Mesenchymal stem cell of the bone marrow (primary cell): ENCODE measurements around a stretch of chr4.

- CAGE, long polyA plus RNA = no peak
Measured at GRCh38 chr4:26319908-26320108, 1.0 kb upstream of the RBPJ start.

DNA sequence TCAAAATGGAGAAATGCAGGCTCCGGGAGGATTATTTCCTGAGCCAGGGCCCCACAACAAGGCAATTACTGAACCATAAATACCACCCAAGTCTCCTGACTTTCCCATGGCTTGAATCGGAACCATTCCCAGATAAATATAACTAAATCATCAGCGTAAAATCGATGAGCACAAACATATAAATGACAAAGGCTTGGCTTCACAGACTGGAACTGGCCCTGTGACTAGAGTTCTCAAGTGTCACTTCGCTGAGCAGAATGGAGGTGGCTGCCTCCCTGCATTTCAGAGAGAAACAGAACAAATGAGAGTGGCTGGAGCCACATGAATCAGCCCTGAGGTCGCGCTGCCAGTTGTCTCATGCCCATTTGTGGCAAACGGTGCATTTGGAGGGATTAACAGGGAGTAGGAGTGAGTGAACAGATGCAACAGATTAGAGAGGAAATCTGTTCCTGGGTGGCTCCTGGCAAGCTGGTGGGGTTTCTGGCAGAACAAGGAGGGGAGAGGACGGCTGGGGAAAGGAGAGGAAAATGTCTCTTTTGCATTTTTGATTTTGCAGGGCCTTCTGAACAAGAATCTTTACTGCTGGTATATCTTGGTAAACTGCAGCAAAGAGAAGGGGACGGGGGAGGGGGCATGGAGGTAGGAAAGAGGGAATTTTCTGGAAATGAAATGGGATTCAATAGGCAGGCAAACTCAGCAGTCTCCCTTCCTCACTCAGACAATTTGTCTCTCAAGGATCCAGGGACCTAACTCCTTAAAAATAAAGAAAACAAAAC, 57.2 kb upstream of the STIM2 start:
- CAGE, long polyA plus RNA = no peak

DNA sequence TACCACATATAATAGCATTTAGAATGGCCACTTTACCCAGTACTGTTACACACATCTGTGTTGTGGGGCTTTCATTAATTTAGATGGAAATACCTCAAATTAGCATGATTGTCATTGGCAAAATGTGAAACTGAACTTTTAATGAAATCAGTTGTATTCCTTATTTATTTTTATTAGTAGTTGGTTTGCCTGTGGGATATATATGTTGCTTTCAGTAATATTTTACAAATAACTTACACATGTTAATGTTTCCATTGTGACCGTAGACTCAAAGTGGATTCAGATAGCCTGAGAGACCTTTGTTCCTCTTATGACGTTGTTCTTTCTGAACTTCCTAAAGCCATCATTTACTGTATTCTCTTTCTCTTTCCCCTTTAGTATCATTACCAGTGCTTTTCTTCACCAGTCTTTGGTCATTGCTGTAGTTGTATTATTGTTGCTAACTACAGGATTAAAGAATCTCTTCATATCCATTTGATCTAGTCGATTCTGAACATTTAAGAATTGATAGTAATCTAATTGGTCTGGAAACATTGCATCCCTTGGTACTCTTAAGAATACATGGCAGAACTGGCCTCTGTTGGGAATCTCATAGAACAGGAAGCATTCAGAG, 4.2 kb downstream of the STIM2 start:
- CAGE, long polyA plus RNA = no peak

DNA sequence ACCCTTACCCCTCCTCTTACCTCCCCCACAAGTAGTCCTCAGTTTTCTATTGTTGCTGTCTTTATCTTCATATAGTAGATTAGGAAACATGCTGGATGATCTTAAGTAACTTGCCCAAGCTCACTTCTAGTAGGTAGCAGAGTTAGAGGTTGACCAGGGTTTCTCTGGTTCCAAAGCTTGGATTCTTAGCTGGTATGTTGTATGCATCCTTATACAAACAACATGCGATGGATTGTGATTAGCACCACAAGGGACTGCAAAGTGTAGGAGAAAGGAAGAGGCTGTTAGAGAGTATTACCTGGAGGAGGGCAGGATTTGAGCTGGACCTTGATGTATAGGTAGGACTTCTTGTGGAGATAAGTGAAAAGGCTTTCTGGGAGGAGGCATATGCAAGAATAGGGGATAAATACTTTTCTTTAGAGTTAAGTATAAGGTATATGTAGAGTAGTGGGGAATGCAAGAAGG, 5.6 kb downstream of the STIM2 start:
- CAGE, long polyA plus RNA = no peak

DNA sequence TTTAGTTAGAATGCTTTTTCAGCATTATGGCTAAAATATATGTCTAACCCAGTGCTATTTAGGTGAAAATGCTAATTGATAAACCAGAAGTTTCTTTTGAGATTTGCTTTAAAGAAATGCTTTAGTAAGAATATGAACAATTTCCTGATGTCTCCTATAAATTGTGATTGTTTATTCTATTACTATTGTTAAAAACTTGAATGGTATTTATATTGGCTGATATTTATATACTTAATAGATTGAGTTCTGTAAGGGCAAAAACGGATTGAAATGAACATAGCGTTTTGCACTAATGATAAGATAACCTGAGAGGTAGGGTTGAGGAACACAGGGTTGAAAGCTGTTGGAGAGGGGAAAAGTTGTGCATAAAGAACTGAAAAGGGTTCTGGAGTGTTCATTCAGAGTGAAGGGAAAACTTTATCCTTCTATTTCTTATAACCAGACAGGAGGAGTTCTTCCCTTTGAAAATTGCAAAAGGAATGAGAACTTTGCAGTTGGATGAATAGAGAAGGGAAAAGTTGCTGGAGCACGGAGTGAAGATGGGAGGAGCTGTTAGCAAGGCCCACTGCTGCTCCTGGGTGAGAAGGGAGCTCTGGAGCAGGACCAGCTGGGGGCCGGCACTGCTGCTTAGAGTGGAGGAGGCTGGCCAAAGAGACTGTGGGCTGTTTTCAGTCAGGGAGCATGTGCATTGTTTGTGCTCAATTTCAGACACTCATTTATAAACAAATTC, 163.9 kb downstream of the STIM2 start:
- CAGE, long polyA plus RNA = no peak

DNA sequence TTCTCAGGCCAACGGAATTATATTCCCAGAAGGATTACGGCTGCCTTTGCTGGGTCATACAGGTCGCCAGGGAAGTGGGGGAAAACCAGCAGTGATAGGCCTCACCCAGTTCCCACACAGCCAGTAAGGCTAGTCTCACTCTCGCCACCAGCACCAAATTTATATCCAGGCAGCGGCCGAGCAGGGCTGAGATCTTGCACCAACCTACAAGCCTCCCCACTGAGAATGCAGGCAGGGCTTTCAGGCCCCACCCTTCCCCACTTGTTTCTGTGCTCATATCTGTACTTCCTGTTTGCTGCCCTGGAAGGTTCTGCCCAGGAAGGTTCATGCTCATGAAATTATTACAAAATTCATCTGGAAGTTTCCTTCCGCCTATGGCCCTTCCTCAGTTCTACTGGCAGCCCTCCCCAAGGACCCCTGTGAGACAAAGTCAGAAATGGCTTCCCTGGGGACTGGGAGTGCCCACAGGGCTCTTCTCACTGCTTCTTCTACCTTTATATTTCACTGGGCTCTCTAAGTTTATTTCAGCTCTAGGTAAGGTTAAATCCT, 179.8 kb downstream of the STIM2 start:
- CAGE, long polyA plus RNA = no peak

DNA sequence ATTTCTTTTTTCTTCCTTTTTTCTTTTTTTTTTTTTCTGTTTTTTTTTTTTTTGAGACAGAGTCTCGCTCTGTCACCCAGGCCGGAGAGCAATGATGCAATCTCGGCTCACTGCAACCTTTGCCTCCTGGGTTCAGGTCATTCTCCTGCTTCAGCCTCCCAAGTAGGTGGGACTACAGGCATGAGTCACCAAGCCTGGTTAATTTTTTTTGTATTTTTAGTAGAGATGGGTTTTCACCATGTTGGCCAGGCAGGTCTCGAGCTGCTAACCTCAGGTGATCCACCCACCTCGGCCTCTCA, 835.6 kb downstream of the STIM2 start:
- CAGE, long polyA plus RNA = no peak

DNA sequence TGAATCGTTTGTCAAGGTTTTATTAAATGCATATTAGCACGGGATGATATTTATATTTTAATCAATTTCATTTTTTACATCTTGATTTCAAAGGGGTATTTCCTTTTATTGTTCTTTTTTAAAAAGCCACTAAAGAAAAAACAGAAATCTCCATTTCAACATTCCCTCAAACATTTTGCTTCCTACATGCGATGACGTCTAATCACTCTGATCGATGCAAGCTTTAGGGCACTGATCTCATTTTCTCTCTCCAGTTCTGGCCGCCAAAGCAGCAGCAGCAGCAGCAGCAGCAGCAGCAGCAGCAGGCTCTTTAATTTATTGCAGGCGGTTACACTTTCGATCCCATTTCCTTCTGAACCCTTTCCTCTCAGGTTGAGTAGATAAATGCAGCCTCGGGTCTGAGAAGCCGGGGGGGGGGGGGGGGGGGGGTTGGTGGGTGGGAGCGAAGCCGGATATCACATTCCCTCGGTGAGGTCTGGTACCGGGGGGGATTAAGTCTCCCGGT, 3.5 kb upstream of the PCDH7 start:
- CAGE, long polyA plus RNA = no peak

DNA sequence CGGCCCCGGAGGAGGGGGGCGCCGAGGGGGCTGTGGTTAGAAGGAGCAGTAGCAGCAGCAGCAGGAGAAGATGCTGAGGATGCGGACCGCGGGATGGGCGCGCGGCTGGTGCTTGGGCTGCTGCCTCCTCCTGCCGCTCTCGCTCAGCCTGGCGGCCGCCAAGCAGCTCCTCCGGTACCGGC, 1.1 kb downstream of the PCDH7 start:
- CAGE, long polyA plus RNA = no peak

DNA sequence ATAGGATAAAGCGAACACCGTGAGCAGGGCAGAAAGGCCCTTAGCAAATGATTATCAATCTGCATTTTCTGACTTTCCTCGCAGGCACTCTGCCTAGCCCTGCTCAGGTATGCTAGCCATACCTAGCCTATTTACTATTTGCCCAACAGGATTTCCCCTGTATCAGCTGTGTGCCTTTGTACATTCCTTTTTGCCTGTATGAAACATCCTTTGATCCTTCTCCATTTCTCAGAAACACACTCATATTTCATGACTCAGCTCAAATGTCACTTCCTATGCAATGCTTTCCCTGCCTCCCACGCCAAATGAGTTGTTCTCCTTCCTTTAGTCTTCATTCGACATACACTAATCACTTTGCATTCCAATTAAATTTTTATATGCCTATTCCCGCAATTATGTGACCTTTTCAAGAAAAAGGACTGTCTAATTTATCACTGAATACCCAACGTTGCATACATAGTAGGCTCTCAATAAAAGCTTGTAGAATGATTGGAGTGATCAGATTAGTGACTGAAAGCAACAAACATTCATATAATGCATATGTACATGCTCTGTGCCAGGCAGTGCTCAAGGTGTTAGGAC, 37.3 kb downstream of the PCDH7 start:
- CAGE, long polyA plus RNA = no peak

- CAGE, long polyA plus RNA = no peak
Measured at GRCh38 chr4:31248794-31248993, 528.5 kb downstream of the PCDH7 start.

DNA sequence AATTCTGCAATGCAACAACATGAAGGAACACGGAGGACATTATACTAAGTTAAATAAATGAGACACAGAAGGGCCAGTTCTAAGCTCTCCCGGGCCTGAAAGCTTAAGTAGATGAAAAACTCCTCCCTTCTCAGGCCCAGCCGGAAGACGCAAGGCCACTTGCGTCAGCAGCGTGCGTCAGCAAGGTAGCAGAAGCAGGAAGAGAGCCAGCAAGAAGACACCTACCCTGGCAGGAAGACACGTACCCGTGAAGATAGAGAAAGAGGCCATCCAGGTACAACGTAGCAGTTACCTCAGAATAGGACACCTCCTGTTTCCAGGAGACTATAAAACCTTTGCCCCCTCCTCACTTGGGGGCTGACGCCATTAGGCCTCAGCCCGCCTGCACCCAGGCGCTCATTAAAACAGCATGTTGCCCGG, 242.9 kb upstream of the NWD2 start:
- CAGE, long polyA plus RNA = no peak

DNA sequence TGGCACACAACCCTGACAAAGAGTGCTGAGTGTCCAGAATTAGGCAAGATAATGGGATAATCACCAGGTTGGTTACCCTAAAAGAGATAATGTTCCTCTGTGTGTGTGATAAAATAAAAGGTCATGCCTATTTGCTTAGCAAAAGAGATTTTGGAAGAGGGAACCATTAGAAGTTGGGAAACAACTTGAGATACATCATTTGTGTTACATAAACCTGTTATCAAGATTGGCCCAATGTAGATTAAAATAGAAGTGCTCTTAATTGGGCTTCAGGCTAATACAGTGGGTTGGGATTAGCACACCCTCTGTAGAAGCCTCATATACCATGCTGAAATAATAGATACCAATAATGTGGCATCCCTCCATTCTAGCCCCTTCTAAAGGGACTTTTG, 26.5 kb upstream of the C4orf19 start:
- CAGE, long polyA plus RNA = no peak

DNA sequence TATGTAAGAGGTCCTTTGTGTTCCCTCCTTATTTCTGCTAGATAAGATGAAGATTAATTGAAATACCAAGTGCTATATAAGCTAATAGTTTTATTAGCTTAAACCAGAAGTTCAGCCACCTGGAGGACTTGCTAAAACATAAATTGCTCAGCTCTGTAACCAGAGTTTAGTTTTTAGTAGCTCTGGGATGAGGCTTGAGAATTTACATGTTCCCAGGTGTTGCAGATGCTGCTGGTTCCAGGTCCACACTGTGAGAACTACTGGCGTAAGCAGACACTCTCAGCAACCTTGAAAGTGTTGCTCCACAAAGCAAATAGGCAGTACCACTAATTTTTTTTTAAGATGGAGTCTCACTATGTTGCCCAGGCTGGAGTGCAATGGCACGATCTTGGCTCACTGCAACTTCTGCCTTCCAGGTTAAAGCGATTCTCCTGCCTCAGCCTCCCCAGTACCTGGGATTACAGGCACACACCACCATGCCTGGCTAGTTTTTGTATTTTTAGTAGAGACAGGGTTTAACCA, 25.3 kb upstream of the C4orf19 start:
- CAGE, long polyA plus RNA = no peak

GRCh38 chr4:37441684-37442126, 12.0 kb upstream of the C4orf19 start:
- CAGE, long polyA plus RNA = no peak

- CAGE, long polyA plus RNA = no peak
Measured at GRCh38 chr4:37822393-37822669, 4.2 kb upstream of the PGM2 start.

DNA sequence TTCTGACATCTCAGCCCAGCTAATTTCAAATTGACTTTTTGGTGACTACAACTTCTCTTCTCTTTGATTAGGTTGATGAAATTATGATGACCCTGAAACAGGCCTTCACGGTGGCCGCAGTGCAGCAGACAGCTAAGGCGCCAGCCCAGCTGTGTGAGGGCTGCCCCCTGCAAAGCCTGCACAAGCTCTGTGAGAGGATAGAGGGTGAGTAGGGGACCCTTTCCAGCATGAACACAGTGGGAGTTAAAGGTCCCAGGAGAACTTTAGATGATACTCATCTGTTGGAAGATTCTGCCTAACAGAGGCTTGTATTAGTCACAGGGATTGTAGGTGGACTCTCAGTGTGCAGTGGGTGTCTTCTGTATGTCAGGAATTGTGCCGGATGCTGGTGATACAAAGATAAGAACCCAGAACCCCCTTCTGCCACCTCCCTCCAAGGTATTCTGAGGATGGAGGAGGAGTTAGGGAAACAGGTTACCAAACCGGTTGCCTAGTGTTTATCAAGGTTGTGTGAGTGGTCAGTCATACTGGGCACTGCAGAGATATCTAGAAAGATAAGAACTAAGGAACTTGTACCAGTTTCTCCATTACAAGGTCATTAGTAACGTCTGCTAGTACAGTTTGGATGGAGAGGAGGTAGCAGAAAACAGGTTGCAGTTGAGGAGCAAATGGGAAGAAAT, 61.5 kb downstream of the PTTG2 start:
- CAGE, long polyA plus RNA = no peak

DNA sequence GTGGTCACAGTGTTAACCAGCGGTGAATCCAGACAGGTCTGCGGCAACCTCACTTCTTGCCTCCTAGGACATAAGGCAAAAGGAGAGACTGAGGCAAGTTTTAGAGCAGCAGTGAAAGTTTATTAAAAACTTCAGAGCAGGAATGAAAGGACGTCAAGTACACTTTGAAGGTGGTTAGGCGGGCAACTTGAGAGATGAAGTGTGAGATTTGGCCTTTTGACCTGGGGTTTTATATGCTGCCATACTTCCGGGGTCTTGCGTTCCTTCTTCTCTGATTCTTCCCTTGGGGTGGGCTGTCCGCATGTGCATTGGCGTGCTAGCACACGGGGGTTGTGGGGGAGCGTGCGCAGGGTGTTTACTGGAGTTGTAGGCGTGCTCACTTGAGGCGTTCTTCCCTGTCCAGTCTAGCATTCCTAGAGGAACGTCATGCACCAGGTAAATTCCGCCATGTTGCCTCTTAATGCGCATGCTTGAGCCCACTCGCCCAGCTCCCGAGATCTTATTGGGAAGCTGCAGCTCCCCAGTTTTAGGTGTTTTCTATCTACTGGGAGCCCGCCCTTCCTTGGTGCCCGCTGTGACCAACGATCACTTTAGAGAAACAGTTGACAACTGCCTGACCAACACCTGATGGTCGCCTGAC, 94.5 kb downstream of the PTTG2 start:
- CAGE, long polyA plus RNA = no peak

GRCh38 chr4:38055723-38056449, 95.7 kb downstream of the PTTG2 start:
- CAGE, long polyA plus RNA = no peak

GRCh38 chr4:38060677-38061220, 100.6 kb downstream of the PTTG2 start:
- CAGE, long polyA plus RNA = no peak